Kidney (tissue), 2 donors: ENCODE data around the genes FAM90A26, USP17L24 and WDR1.

- PRO-cap: no peak
- RRBS: 13% methylated on average over 16 of the region's 39 CpGs
Observed at GRCh38 chr4:8157769-8158273, 792 bp downstream of the ABLIM2 start.

DNA sequence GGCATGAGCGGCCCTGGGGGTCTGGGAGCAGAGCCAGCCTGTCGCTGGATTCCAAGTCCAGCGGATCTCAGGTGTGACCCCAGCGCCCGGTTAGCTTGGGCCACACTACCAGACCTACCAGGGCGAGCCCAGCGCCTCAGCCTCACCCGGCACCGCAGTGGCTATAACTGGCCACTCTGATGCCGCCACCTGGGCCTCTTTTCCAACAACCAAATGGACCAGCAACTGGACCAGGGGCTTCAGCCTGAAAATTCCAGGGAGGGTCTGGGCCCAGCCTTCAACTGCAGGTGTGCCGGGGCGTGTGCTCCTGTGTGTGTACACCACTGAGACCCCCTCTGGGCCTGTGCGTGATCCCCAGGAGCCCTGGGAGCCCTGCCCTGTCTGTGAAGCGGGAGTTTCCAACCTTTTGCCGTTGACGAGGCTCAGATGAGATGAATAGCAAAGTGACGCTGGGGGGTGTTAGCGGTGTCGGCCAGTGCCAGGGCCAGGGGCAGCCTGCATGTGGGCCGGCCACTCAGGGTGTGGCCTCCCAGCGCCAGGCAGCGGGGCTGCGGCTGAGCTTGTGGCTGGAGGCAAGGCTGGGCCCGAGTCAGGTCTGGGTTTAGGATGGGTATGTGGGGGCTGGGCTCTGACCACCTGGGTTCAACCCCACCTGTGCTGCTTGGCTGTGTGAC, 748 bp downstream of the SH3TC1 start:
- PRO-cap: unidirectional peak, plus-strand start at position 105 of the sequence; bidirectional peak, plus-strand start outside the sequence, minus-strand start at position 564 of the sequence
- RRBS: 31% methylated on average over 6 of the region's 24 CpGs

DNA sequence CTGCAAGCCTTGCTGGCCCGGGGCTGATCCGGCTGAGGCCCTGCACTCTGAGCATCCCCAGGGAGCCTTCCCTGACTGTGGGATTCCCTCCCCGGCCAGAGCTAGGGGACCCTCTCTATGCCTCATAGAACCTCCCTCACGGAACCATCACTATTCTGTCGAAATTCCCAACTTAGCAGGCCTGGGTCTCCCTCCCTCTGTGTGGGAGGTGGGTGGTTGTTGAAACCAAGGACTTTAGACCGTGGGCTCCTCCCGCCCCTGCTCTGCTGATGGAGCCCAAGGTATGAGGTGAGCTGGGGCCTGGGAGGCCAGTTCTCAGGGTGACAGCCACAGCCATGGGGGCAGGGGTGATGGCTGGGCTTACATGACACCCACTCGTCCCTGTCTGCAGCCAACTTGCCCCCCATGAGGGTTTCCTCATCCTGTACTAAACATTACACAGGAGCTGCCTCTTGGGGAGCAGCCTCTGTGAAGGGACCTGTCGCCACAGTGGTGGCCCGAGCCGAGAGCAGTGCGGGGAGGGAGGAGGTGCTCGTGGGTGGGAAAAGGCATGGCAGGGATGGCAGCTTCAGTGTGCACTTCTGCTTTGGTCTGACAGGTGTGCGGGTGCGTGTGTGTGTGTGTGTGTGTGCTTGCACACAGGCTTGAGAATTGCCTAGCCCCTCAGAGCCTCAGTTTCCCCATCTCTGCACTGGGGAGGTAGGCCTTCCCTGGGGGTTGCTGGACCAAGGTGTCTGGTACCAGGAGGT, 3.8 kb downstream of the SH3TC1 start:
- PRO-cap: no peak
- RRBS: 47% methylated on average over 3 of the region's 15 CpGs

DNA sequence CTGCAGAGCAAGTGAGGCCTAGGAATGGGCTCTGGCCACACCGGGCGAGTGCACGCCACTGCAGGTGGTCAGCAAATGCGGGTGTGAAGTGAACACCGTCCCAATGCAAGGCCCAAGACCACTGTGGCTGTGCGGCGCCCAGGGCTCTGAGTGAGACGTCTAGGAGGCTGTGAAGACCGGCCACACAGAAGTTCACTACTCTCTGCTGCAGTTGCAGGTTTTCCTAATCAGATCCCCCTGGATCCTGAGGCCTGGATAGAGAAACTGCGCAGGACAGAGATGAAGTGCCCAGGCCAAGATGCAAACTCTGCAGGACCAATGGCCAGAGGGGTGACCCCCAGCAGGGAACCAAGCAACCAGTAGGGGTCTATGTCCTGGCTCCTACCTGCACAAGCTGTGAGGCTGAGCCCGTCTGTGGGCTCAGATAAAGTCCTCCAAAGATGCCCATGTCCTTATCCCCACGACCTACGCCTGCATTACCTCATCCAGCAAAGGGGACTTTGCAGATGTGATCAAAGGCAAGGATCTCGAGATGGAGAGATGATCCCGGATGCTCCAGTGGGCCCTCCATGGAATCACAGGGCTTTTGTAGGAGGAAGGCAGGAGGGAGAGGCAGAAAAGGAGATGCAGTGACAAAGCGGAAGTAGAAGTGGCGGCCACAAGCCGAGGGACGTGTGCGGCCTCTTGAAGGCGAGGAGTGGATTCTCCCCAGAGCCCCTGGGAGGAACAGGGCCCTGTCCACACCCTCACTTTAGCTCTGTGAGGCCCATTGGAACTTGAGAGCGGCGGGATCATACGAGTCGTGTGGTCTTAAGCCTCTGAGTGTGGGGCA, 9.8 kb downstream of the SH3TC1 start:
- PRO-cap: no peak
- RRBS: 82% methylated on average over 1 of the region's 25 CpGs

DNA sequence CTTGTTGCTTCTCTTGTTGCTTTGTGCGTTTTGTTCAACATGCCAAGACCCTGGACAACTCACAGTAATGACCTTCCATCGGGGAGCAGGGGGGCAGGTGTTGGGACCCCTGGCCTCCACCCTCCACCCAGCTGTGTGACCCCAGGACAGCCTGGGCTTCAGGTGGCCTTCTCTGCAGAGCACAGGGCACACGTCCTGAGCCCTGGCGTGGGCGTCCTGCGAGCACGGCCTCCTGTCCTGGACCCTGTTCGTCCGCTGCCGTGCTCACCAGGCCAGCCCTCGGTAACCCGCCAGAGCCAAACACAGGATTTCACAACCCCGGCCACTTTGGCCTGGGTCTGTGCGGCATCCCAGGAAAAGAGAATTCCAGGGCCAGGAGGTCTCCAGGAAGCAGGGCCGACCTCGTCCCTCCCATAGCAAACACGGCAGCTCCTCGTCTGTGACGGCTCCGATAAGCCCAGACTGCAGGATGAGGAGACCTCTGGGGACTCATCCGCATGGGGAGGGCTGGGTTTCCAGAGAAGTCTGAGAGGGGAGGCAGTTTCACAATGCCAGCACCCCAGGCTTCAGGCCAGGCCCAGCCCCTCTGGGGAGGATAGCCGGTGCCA, 22.6 kb upstream of the HTRA3 start:
- PRO-cap: no peak
- RRBS: no CpG with 5 or more reads among the region's 22 CpGs

DNA sequence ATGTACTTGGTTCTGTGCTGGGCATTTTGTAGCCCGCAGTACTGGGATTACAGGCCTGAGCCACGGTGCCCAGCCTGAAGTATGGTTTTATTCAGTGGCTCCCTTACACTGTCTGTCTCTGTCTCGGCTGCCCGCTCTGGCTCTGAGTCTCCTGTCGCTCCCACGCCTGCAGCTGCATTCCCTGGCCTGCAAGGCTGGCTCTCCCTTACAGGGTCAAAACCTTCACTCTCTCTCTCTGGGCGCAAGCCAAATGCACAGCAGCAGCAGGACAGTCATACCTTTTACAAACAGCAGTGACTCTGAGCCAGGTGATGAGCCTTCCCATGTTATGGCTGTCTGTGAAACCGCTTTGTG, 72.1 kb downstream of the HTRA3 start:
- PRO-cap: no peak
- RRBS: no CpG with 5 or more reads among the region's 8 CpGs

DNA sequence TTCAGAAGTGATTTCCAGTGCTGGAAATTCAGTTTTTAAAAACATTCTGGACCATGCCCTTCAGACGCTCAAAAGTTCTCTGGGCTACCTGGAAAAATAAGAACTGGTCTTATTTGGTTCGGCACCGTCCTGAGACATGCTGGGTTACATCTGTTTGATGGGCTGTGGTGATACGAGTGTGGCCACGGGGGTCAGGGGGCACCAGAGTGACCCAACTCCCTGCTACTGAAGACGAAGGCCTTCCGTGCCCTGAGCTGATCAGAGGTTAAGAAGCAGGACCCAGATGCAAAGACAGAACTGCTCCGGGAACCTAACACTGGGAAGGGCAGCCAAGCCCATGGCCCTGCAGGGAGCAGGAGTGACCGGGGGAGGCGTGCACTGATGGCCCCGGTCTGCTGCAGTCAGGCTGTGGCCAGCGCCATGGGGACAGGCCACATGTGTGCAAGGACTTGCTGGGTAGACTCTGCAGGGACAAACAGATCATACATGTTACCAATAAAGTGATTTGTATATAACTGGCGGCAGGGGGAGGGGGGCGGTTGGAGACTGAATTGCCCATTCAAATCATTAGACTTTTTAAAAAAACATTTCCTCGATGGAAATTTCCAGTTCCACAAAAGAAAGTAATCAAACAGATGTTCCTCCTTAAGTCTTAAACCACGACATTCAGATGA, 74.6 kb downstream of the ACOX3 start:
- PRO-cap: no peak
- RRBS: 83% methylated on average over 2 of the region's 16 CpGs

DNA sequence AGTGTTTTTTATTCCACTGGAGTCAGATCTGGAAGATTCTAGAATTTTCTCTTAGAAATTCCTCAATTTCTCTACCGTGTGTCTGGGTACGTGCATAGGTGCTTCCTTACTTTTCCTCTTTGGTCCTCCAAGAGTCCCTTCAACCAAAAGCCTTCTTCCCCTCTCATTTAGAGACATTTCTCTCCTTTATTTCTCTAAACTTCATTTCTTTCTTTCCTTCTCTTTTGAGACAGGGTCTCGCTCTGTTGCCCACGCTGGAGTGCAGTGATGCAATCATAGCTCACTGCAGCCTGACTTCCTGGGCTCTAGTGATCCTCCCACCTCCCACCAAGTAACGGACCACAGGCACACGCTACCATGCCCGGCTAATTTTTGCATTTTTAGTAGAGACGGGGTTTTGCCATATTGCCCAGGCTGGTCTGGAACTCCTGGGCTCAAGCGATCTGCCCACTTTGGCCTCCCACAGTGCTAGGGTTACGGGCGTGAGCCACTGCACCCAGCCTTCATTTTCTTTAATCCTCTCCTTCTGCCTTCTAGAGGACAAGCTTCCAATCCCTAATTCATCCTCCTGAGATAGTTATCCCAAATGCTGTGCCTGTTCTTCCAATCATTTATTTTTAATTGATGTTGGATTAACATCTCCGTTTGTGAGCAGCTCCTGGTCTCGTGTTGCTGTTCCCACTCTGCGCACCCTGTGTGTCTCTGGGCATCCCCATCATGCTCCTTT, 42.1 kb downstream of the ACOX3 start:
- PRO-cap: no peak
- RRBS: no CpG with 5 or more reads among the region's 14 CpGs

DNA sequence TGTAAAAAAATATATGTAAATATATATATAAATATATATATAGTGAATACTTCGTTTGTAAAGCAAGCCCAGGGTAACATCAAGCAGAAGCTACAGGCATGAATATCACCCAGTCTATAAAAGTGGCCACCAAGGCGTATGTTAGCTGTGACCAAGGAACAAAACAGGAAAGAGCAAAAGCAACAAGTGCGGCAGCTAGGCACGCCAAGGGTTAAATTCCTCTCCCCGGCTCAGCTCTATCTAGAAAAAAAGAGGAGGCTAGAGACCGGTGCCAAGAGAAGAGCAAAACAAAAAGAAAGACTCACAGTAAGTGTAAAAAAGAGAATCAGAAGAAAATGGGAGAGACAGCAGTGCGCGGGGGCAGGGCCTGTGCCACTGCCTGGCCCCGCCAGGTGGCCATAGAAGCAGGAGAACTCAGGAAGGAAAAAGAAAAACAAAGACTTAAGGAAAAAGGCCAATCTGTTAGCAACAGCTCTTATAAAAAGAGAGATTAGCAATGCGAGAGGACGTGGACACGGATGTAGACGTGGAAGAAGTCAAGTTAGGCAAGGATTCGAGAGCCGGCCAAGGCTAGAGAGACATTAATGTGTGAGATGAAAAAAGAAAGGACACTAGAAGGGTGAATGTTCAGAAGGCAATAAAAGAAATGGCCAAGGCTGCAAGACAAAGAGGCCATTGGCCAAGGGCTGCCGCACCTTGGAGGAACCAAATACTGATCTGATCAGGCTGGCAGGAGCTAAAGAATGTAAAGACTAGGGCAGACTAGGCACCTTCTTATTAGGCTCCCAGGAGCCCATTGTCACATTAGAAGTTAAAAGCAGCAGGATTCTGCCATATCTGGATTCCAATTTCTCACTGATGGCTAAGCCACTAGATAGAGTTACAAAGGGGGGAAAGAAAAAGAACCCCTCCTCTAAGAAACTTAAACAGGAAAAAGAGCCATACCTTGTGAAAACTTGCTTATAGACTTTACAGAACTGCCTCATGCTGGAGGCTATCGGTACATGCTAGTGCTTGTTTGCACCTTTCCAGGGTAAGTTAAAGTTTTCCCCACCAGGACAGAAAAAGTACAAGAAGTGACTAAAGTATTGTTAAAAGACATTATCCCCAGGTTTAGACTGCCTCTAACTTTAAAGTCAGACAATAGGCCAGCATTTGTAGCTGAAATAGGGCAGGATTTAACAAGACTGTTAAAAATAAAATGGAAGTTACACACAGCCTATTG, 3.0 kb downstream of the ACOX3 start:
- PRO-cap: no peak
- RRBS: no CpG with 5 or more reads among the region's 17 CpGs

DNA sequence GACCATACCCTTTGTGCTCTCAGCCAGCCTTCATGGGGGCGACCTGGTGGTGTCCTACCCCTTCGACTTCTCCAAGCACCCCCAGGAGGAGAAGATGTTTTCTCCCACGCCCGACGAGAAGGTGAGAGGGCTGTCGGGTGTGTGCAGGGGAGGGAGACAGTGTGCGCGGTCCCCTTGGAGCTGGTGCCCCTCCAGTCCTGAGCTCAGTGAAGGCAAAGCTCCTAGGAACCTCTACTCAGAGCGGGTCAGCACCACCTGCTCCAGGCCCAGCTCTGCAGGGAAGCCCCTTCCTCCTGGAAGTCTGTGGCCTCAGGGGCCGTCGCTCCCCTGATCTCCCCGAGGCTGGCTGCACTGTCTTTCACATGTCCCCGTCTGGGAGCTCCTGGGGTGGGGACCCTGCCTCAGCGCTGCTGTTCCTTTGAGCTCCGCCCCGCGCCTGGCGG, 14.8 kb downstream of the CPZ start:
- PRO-cap: no peak
- RRBS: no CpG with 5 or more reads among the region's 18 CpGs

- PRO-cap: no peak
- RRBS: no CpG with 5 or more reads among the region's 6 CpGs
Observed at GRCh38 chr4:8701252-8701464, 108.6 kb downstream of the CPZ start.

DNA sequence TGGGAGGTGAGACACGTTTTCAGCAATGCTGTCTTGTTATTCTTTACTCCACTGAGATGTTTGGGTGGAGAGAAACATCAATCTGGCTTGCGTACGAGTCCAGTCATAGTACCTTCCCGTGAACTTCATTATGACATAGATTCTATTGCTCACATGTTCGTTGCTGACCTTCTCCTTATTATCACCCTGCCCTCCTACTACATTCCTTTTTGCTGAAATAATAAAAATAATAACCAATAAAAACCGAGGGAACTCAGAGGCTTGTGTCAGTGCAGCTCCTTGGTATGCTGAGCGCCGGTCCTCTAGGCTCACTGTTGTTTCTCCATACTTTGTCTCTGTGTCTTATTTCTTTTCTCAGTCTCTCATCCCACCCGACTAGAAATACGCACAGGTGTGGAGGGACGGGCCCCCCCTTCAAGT, 84.5 kb upstream of the HMX1 start:
- PRO-cap: no peak
- RRBS: no CpG with 5 or more reads among the region's 11 CpGs

- PRO-cap: no peak
- RRBS: no CpG with 5 or more reads among the region's 10 CpGs
Observed at GRCh38 chr4:9170092-9170594, at the start of gene FAM90A26. Gene FAM90A26, plus strand, starts transcription at chr4:9170409.

DNA sequence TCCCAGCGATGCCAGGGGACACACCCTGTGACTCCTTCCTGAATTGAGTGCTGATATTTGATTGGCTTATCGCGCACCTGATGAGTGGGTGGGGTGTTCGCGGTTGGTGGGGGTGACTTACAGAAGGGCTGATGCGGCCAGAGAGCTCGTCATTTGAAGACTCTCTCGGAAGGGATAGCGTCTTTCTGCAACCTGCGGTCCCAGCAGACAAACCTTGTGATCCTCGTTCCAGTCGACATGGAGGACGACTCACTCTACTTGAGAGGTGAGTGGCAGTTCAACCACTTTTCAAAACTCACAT, at the start of gene USP17L24:
USP17L24 (plus strand) TSS at position 238 of the 301 bp plus-strand sequence.
- PRO-cap: no peak
- RRBS: no CpG with 5 or more reads among the region's 13 CpGs

GRCh38 chr4:9879967-9880393, 98.5 kb downstream of the DRD5 start:
- PRO-cap: no peak
- RRBS: no CpG with 5 or more reads among the region's 4 CpGs

- PRO-cap: no peak
- RRBS: no CpG with 5 or more reads among the region's 4 CpGs
Observed at GRCh38 chr4:9905537-9906051, 115.7 kb downstream of the SLC2A9 start.

DNA sequence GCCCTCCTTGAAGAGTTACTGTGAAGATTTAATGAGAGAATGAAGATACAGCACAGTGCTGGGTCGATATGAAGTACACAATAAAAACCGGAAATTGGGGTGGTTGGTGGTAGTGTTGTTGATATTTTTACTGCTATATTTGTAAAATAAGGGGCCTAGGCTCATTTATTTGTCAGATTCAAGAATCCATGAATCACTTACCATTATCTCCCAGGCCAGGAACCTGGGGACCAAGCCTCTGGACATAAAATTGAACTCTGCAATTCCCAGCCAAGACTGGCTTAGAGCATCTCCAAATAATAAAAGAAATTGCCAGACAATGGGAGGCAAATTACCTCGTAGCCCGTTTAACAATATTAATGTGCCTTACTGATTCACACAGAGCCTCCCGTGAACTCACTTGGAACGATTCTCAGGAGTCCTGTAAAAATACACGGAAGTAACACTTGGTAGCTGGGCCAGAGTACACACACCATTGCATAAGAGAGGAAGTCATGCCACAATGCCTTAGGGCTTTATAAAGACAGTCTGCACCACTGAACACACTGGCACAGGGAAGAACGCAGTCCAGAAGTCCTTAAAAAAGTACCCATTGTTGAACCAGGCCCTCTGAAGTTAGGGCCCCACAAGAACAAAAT, 15.2 kb downstream of the SLC2A9 start:
- PRO-cap: unidirectional peak, plus-strand start at position 545 of the sequence
- RRBS: no CpG with 5 or more reads among the region's 8 CpGs

GRCh38 chr4:10100953-10101615, 15.5 kb downstream of the WDR1 start:
- PRO-cap: no peak
- RRBS: no CpG with 5 or more reads among the region's 17 CpGs

GRCh38 chr4:10106146-10107080, 10.2 kb downstream of the WDR1 start:
- PRO-cap: bidirectional peak, plus-strand start at chr4:10106816, minus-strand start at chr4:10106542
- RRBS: no CpG with 5 or more reads among the region's 15 CpGs

GRCh38 chr4:10116502-10116989, at the start of gene WDR1:
Gene WDR1, minus strand, starts transcription at chr4:10116799.
- PRO-cap: bidirectional peak, plus-strand start at chr4:10117092, minus-strand start at chr4:10116872
- RRBS: 1% methylated on average over 53 of the region's 79 CpGs